Measurements from ENCODE around the gene HS6ST1.

- PRO-cap, result no peak
These were observed 4.1 kb upstream of the MYO7B start for GRCh38 chr2:127531123-127532001.

- PRO-cap, result no peak
These were observed 28.3 kb downstream of the MYO7B start for GRCh38 chr2:127563618-127564351.

DNA sequence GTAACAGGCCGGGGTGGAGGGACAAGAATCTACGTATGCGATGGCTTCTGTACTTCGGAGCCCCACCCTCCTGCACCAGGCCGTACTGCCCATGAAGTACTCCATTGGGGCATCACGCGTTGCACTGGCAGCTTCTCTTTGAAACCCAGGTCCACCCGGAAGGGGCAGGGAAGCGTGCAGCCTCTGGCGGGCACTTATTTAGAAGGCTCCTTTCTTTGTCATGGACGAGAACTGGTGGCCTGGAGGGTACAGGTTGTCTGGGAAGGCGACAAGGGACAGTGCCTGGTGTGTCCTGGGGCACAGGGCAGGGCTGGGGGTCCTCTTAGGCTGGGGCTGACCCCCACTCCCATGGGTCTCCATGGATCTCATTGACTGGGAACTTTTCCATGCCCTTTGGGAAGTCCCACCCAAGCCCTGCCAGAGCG is 18.5 kb upstream of the GPR17 start:
- PRO-cap, result no peak

GRCh38 chr2:127630389-127631012 is 15.5 kb upstream of the GPR17 start:
- PRO-cap, result no peak

DNA sequence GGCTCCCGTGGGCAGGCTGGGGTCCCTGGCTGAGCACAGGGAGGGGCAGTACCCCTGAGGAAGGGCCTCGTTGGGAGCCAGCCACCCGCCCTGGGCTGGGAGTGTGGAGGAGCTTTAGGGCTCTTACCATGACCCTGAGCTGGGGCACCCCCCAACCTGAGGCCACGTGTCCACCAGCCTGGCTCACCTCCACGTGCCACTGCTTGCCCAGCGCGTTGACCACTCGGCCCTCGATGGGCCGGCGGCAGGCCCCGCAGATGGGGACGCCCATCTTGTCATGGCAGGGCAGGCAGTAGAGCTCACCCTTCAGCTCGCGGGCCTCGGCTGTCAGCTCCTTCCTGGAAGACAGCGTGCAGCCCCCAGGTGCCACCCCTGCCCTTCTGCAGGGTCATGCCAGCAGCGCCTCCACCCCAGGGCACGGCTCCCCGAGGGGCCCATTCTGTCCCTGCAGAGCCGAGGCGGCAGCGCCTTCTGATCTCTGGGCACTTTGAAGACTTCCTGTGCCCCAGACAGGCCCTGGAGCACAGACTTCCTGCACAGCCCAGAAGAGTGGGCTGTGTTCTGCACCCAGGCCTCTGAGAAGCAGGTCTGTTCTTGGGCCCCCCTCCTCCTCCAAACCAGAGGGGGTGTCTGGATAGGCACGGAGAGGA is 4.0 kb upstream of the GPR17 start:
- PRO-cap, result no peak

DNA sequence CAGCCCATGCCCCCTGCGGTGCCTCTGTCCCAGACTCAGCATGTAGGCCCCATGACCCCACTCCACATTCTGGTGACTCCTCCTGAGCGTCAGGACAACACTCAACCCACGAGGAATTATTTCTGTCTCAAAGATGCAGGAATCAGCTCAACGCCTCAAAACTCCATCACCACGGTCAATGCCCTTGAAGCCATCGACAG is 1.5 kb upstream of the GPR17 start:
- PRO-cap, result no peak

GRCh38 chr2:127647380-127648398 is 1.7 kb downstream of the GPR17 start:
- PRO-cap, result no peak

GRCh38 chr2:127656966-127657795 is 11.2 kb downstream of the GPR17 start:
- PRO-cap, result no peak

DNA sequence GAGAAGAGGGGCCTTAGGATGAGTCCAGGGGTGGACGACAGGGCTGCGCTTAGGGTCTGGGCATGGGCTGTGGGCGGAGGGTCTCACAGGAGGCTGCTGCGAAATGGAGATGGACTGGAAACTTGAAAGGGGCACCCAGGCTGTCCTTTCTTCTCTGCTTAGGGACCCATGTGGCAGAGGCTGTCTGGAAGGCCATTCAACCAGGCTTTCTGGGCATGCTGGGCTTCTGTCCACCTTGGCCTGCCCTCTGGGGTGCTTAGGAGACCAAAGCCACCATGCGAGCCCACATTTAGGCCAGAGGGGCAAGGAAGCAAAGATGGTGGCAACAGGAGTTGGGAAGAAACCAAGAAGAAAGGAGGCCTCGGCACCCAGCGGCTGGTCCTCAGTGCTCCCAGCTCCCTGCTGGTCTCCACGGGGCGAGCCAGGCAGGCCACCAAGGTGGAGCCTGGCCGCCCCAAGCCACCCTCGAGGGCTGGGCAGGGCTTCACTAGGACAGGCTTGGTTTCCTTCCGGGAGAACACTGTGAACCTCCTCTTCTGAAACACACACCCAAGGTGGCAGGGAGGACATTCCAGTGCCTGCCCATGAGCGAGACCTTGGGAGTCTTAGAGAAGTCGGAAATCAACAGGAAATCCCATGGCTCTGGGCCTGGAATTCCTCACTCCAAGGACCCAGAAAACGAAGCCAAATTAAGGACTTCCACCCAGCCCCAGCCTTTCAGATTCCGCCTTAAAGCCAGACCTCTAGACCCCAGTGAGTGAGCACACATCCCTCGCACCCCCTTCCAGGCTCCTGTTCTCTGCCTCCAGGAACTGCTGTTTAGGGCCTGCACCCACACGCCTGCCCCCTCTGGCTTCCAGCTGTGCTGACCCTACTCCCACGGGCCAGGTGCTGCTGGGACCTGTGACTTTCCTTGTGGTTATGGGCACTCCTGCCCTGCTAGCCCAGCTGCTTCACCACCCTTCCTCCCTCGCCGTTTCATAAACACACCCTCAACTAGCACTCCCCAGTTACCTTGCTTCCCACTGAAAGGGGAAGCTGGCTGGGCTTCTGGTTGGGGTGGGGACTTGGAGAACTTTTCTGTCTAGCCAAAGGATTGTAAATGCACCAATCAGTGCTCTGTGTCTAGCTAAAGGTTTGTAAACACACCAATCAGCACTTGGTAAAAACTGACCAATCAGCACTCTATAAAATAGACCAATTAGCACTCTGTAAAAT is 13.5 kb downstream of the GPR17 start:
- PRO-cap, result no peak

DNA sequence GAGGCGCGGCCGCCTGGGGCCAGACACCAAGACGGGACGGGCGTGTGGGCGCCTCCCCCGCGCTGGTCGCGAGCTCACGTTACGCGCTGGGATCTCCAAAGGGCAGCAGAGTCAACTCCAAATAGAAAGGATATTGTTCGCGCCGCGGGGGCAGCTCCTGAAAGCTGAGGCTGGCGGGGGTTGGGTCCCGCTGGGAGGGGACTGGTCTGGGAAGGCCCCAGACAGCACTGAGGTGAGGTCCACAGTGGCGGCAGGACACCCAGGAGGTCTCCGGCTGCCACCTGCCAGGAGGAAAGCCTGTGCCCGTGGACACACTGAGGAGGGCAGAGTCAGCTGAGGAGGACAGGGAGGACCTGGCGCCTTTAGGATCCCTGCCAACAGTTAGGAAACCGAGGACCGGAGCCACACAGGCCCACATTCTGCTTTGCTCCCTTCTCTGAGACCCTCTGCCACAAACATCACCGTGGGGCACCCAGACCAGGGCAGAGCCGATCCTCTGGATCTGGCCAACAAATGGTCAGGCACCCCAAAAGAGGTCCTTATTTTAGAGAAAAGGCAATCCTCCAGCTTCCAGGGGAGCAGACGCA is 10.8 kb downstream of the LIMS2 start:
- PRO-cap, result no peak

DNA sequence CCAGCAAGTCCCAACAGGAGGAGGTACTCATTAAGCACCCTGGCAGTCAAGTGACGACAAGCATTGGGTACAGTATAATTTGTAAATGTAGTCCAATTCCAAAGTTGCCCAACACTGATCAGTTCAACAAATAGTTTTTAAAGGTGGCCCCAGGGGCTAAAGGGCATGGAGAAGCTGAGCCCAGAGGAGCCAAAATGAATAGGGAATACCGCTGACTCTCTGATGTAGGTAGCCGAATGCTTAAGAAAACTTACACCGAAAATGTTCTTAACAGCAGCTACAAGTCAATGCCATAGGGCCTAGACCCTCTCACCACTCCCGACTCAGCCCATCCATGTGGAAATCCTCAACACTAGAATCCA is 9.9 kb downstream of the LIMS2 start:
- PRO-cap, result no peak

DNA sequence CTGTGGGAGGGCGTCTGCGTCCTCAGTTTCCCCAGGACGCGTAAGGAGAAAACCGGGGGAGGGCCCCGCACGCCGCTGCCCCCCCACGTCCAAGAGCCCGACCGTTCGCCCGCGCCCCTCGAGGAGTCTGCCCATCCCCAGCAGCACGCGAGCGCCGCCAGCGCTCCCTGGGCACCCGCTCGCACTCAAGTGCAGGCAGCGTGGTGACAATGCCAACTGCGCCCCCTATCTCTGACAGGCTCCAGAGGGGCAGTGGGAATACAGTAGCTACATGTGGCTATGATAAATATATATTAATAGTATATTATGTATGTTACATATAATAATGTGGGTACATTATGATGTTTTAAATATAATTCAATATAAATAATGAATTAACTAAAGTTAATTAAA is 5.6 kb upstream of the SFT2D3 start:
- PRO-cap, result no peak

- PRO-cap, result no peak
These were observed 36.7 kb downstream of the SFT2D3 start for GRCh38 chr2:127737769-127738703.

- PRO-cap, result no peak
These were observed 309 bp downstream of the AMMECR1L start for GRCh38 chr2:127885564-127885730.

- PRO-cap, result no peak
These were observed 15.1 kb downstream of the SAP130 start for GRCh38 chr2:128012702-128013135.

GRCh38 chr2:128091476-128092255 is 666 bp downstream of the UGGT1 start:
- PRO-cap, result no peak

GRCh38 chr2:128282473-128282968 is 36.1 kb downstream of the HS6ST1 start:
- PRO-cap, result no peak

- PRO-cap, result no peak
These were observed 9.0 kb downstream of the HS6ST1 start for GRCh38 chr2:128309615-128310183.

DNA sequence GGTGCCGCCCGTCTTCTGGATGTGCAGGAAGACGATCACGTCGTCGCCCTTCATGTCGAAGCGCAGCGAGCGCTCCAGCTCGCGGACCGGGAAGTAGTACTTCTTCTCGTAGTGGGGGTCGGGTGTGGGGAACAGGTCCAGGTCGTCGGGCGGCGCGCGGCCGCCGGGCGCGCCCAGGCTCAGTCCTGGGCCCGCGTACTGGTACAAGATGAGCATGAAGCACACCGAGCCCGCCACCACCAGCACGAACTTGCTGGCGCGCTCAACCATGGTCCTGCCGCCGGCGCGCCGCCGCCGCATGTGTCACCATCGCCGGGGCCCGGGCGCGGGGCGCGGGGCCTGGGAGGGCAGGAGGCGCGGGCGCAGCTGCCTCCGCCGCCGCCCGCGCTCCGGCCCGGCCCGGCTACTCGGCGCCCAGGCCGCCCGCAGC is 389 bp downstream of the HS6ST1 start:
- PRO-cap, result no peak

DNA sequence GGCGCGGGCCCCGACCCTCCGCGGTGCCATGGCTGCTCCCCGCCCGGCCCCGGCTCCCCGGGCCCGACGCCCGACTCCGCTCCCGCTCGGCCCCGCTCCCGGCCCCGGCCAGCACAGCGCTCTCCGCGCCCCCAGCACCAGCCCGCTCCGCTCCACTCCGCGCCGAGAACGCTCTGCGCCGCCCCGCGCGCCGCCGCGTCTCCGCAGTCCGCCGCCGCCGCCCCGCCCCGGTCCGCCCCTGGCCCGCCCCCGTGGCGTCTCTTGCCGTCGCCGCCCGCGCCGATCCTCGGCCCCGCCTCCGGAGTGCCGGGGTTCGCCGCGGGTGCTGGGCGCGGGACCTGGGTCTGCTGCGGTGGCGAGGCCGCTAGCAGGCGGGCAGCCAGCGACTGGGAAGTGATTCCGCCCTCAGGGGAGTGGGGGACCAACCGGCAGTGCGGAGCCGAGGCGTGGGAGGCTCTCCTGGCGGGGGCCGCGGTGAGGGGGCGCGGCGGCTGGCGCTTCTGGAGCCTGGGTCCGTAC is at the start of gene HS6ST1:
Gene HS6ST1, minus strand, starts transcription at position 175 of the 519 bp plus-strand sequence.
- PRO-cap, result bidirectional peak, plus-strand start at position 303 of the sequence, minus-strand start at position 175 of the sequence

All from trachea (tissue), 1 donor.